NT2/D1 (cell line): ENCODE measurements around the gene PHF10.

DNA sequence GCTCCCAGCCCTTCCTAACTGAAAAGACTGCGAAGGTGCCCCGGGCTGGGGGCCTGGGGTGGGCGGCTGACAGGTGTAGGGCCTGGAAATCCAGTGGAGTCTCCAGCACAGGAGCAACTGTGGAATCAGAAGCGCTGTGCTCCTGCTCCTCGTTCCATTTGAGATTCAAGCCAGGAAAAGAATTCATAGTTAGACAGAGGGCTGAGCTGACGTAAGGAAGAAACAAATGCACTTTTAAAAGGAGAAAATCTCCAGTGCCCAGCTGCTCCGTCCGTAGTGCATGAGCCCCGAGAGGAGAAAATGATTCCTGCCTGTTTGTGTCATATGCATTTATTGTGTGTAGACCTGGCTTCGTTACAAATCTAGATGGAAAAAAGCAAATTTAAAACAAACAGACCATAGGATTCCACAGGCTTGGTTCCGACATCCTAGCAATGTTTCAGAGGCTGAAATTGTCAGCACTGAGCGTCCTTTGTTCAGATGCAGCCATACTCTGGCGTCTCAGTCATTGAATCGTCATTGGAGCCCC lies 197.7 kb downstream of the SMOC2 start:
- RRBS, 2 experiments = 85 to 94% methylated on average over 2 of the region's 14 CpGs

DNA sequence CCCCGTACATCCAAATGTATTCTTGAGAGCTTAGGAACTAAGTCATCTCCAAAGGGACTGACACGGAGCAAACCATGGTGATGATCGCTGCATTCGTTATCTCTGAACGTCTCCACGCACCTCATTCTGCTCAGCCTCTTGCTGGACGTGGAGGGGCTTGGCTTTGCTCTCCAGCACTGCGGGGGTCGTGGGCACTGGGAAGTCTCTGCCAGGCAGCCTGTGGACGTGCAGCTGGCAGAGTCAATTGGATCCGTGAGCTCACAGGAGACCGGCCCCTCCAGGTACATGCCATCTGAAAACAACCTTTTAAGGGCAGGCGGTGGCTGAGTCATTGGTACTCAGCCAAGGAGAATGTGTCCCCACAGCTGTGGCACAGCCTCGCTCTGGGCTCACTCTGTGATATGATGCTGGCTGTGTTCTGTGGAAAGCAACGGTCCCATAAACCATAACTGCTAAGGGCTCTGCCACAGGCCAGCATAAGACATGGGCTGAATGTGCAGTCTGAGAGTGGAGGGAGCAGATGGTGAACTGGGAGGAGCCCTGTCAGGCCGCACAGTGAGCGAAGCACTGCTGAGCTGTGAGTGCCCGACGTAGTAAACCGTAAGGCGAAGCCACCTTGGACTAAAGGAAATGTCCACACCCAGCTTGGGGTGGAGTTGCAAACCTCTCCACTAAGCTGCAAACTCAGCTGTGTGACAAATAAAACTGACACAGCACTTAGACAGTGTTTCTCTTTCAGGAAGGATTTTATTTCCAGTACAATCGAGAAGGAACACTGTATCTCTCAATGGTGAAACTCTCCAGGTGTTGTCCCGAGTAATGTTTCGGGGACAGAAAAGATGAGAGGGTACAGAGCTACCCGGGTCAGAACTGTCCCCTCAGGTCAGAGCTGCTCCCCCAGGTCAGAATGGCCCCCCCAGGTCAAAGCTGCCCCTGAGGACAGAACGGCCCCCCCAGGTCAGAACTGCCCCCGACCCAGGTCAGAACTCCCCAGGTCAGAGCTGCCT lies 375.8 kb downstream of the THBS2 start:
- RRBS, 2 experiments = no CpG with 5 or more reads among the region's 27 CpGs

- RRBS, 2 experiments = no CpG with 5 or more reads among the region's 13 CpGs
These were observed 366.6 kb downstream of the THBS2 start for GRCh38 chr6:168887010-168887389.

DNA sequence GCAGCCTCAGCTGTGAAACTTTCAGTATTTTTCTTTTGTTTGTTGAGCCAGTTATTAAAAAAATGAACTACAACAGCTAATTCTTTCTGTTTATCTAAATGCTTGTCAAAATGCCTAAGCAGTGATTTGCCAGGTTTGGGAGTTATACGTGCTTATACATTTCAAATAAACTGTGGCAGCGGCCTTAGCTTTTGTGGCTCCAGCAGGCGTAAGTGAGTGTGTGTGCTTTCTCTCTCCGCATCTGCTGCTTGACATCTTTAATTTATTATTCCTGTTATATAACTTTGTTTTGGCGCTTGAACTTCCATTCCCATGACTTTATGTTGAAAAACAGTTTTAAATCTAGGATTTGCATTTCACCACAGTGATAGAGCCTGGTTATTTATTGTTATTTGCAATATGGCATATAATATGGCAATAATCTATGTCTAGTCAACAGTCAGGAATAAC lies 303.5 kb downstream of the THBS2 start:
- RRBS, 2 experiments = no CpG with 5 or more reads among the region's 5 CpGs

DNA sequence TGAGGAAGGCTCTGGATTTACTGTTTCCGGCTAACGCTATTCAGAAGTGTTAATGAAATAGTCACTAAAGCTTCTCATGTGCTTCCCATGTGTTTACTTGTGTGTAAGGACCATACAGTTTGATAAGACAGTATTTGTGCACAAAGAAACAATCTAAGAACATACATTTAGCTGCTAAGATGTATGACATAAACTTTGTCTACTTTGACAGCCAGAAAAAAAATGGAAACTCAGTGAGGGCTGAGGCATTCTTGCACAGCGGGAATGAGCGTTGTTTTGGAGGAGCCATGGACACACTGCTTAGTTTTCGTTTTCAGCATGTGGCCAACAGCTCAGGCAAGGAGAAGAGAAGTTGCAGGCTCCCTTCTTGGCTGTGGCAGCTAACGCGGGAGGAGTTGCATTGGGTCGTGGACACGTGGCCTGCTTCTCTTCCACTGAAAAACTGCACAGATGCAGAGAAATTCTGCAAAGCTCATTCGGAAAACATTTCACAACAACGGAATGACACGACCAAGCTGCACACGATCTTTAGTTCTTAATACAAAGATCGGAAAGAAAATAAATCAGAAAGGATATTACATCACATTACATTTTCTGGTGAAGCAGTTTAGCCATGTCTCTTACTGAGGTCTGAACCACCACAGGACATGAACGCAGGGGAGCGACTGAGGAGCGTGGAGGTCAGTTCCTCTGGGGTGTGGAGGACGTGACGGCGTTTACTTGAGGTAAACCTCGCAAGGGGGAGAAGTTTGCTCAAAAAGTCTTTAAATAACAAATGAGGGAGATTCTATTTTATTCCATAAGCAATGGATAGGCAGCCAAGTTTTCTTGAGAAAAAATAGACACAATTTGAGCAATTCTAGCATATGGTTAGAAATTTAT lies 178.5 kb downstream of the THBS2 start:
- RRBS, 2 experiments = no CpG with 5 or more reads among the region's 21 CpGs

DNA sequence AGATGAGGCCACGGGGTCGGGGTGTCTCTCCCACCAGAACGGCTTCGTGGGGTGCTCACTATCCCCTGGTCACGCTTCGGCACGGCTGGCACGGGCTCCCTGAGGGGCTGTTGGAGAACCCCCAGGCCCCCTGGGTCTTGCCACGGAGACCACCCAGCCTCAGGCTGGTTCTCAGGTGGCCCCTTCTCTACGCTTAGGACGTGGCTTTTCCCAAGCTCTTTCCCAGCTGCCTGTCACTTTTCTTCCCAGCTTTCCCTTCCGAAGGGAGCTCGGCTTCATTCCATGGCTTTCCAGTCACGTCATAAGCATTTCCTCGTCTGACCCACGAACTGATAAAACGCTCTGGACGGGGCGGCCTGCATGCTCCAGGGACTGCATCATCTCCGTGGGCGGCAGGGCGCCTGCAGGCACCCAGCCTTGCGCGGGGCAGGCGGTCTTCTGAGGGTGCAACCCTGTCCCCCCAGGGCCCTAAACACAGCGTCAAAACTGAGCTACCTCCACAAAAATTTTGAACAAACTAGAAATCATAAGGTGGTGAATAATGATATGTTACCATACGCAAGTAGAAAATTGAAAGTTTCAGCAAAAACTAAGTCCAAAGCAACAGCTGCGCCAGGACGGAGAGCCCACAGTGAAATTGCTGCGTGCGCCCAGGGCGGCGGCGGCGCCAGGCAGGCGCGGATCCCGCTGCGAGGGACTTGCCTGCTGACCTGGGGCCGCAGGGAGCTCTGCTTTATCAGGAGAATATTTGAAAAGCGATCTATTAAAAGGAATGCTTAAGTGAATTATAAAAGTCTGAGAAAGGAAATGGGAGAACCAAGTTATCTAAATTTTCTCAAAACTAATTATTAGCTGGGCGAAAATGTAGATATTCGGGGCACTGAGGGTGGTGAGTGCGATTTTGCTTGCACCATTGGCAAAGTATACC lies 85.6 kb downstream of the THBS2 start:
- RRBS, 2 experiments = no CpG with 5 or more reads among the region's 44 CpGs

GRCh38 chr6:169703535-169704182 lies 1.7 kb downstream of the C6orf120 start:
- RRBS, 2 experiments = no CpG with 5 or more reads among the region's 5 CpGs

- RRBS, 2 experiments = 1 to 2% methylated on average over 25 to 31 of the region's 134 CpGs
These were observed at the start of gene PHF10 for GRCh38 chr6:169724046-169724891. PHF10 (minus strand) TSS chr6:169724500.

GRCh38 chr6:169851622-169852811 lies 100.6 kb downstream of the ERMARD start:
- RRBS, 2 experiments = 56 to 67% methylated on average over 2 of the region's 26 CpGs

- RRBS, 2 experiments = no CpG with 5 or more reads among the region's 25 CpGs
These were observed 116.9 kb downstream of the ERMARD start for GRCh38 chr6:169868171-169868867.

- RRBS, 2 experiments = no CpG with 5 or more reads among the region's 30 CpGs
These were observed 183.0 kb downstream of the ERMARD start for GRCh38 chr6:169934335-169934898.

DNA sequence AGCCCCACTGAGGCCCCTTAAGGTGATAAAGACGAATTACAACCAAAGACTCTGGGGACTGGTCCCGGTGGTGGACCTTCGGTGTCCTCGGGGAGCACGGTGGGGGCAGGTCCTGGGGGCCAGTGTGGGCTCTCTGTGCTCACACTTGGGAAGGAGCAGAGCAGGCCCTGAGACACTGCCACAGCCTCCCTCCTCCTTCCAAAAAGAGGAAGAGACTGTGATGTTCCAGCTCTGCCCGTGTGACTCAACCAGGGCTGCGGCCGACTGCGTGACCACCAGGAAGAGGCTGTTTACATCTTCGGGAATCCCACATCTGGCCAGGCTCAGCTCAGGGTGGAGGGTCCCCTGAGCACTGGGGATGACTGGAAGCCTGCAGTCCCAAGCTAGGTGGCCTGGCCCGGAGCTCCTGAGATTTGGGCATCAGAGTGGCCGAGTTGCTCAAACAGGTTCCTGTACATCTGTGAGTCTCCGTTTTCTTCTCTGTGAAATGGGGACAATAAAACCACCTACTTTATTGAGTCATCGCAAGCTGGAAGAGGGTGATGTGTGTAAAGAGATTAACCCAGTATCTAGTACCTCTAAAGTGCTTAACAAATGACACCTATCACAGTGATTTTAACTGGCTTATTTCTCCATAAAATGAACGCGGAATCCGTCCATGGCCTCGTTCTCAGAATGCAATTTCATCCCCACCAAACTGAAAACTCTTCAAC lies 242.2 kb downstream of the DLL1 start:
- RRBS, 2 experiments = no CpG with 5 or more reads among the region's 18 CpGs

DNA sequence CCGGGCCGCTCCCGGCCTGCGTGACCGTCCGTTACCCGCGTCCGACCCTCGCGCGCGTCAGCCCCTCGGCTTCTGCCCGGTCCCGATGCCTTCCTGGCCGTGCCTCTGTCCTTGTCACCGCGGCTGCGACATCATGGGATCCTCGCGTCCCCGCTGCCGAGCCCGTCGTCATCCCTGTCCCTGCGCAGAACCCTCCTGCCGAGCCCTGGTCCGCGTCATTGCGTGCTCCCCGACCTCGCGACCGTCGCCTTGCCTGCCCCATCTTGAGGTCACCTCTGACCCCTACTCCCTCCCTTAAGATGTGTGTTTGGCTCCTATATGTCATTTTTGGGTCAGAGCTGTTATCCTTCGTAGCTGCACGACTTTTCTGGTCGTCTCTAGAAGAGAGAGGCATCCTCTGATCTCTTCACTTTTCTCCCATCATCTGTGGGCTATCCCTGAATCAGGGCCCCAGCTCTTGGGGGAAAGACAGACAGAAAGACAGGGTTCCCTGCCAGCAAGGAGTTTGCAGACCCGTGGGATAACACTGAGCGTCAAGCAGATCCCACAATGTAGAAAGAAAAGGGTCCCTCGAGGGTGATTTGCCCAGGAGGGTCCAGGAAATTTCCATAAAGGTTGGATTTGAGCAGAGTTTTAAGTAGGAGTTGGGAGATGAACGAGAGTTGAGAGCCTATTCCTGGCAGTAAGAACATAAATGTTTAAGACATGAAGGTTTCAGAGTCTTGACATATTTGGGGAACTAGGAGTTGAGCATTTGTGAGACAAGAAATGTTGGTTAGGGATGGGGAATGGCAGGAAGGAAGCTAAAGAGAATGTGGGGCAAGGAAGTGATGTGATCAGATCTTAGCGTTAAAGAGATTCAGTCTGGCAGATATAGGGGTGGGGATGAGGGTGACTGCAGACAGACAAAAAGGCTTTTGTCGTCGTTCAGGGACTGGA lies 587 bp downstream of the FAM120B start:
- RRBS, 2 experiments = 2% methylated on average over 13 of the region's 46 CpGs

GRCh38 chr6:170318106-170318922 lies 11.8 kb downstream of the FAM120B start:
- RRBS, 2 experiments = no CpG with 5 or more reads among the region's 10 CpGs

DNA sequence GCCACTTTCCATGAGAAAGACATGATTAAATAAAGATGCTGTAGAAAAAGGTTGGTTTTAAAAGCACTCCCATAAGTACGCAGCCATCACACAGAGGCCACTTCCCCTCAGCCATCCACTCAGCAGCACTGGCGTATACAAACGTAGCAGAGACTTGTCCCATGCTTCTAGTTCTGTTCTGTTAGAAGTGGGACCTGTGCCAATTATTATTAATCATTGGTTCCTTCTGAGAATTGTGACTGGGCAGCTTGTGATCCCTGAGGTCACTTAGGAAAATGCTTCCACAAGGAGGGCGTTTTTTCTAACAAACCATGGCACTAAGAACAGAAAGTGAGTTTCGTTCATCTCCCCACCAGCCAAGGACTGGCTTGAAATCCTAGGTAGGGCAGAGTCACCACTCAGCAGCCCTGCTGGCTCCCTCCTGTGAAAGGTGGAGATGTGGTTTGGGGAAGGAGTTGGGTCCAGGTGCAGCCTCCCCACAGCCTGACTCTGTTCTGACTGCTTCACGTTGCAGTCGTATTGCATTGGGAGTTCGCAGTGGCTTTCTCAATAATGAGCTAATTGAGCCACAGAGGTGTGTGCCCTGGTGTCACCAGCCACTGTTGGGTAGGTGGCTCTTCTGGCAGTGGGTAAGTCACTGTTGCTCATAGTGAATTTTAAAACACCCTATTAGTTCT lies 54.0 kb downstream of the FAM120B start:
- RRBS, 2 experiments = no CpG with 5 or more reads among the region's 8 CpGs